Cerebellum (tissue), 5 donors: ENCODE measurements around the genes ABCA8, ABCA9, ABCA6 and MAP2K6.

DNA sequence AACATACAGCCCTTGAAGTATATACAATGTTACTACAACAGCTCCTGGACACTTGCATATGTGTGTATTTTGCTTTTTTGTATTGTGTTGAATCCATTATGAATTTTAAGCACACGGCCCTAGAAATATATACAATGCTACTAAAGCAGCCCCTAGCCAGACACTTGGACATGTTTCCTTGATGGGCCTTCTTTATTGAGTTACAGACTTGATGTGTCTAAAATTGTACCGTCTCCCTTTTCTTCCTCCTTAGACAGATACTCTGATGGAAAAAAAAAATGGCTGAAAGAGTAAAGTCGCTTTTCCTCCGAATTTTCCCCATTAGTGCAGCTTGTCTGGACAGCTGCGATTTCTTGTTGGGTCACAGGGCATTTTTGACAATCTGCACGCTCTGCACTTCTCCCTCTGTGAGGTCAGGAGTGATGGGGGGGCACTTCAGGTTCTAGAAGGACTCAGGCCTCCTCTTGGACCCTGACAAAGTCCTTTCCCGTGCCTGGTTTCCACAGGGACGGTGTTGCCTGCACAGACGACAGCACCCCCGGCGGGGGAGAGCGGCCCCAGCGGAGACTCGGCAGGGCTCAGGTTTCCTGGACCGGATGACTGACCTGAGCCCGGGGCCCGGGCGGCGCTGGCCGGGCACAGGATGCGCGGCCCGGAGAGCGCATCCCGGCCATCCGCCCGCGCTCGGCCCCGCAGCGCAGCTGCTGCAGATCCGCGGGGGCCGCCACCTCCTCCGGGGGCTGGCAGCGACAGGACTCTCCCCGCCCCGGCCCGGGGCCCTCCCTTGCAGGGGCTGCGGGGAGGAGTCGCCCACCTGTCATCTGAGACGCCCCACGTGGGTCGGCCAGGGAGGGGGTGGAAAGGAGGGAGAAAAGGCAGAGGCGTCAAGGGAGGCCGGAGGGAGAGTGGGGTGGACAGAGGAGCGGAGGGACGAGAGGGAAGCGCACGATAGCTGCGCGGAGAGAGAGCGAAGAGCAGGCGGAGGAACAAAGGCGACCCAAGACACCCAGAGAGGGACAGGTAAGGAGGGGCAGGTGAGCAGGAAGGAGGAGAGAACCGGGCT lies 776 bp upstream of the PRKAR1A start:
- PRO-cap, 3 experiments, result peak in 3 of 3 experiments; most common plus-strand start position 917 of the sequence (in 3); most common minus-strand start position 703 of the sequence (in 2)
- RAMPAGE, long total RNA, result start-site peak on the plus strand centred at position 894 of the sequence, 131 bp wide, 556 and 457 reads in 2 replicates

- PRO-cap, 3 experiments, result no peak in any of the 3 experiments
- RAMPAGE, long total RNA, result no peak
These were observed 6.2 kb downstream of the PRKAR1A start for GRCh38 chr17:68518473-68518721.

DNA sequence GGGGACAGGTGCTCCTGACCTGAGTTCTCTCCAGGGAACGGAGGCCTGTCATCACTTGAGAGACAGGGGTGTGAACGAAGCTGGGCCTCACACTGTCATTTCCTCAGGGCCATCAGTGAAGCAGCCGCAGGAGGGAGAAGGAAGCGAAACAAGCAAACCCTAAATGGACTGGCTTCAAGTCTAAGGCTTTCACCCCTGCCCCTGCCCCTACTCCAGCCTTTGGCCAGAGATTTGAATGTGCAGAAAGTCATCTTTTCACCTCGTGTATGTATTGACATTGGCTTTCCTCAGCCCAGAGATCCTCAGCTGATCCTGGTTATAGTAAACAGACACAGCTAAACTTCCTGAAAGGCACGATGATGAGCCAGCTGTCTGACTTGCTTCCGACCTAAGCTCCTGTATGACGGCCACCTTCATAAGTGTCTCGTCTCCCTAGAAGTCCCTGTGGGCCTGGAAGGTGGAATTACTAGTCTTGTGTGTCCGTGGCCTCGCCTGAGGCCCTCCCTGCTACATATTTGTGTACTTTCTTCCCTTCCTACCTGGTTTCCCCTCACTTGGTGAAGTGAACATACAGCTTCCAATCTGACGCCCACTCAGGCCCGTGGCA lies 27.9 kb downstream of the PRKAR1A start:
- PRO-cap, 3 experiments, result no peak in any of the 3 experiments
- RAMPAGE, long total RNA, result no peak

GRCh38 chr17:68543139-68543413 lies 30.8 kb downstream of the PRKAR1A start:
- PRO-cap, 3 experiments, result no peak in any of the 3 experiments
- RAMPAGE, long total RNA, result no peak

DNA sequence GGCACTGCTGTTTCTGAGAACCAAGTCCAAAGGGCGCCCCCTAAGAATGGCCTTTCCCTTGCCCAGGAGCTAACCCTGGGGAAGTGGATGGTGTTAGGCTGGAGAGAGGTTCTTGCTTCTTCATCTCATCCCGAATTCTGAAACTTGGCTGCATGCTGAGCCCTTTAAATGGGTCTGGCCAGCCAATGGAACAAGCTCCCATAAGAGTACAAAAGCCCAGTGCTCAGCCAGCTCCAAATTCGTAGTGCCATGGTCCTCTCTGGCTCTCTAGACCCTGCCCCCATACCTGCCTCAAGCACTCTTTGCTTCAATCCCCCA lies 25.3 kb downstream of the FAM20A start:
- PRO-cap, 3 experiments, result no peak in any of the 3 experiments
- RAMPAGE, long total RNA, result no peak

DNA sequence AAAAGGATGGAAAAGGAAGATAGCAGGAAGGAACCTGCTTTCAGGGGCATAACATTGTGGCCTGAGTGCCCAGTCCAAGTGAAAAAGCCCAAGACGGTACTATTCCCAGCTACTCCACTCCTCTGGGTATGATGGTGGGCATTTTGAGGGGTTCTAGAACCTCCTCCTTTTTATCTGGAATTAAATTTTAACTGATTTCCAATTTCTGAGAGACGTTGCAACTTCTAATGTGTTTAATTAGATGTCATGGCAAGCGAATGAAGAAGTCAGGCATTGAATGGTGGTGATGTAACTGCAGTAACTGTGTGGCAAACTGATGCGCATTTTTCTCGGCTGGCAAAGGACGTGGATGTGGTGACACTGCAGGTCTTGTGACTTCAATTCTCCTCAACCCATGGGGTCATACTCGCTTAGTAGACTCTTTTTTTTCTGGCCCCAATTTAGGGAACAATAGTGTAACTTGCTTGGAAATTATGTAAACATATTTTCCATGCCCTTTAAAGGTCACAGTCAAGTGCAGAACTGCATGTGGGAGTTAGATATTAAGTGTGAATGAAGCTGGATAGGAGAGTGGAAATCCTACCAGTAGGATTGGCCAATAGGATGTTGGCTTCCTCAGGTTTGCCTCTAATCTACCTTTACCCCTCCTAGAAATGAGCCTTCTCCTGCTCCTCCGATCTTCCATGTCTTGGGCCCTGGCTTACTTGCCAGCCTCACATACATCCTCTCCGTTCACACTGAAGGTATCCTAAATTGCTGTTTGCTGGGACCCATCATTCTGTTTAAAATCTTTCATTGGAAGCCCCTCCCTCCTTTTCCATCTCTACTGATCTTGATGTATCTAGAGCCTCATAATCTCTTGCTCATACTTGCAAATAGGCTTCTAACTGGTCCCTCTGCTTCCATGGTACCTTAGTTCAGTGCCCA lies 1.9 kb upstream of the FAM20A start:
- PRO-cap, 3 experiments, result no peak in any of the 3 experiments
- RAMPAGE, long total RNA, result no peak

- PRO-cap, 3 experiments, result no peak in any of the 3 experiments
- RAMPAGE, long total RNA, result no peak
These were observed at the start of gene ABCA8 for GRCh38 chr17:68955150-68955701. Gene ABCA8 (minus strand): TSS chr17:68955392.

- PRO-cap, 3 experiments, result no peak in any of the 3 experiments
- RAMPAGE, long total RNA, result no peak
These were observed at the start of gene ABCA9 for GRCh38 chr17:69060760-69061298. Gene ABCA9 (minus strand): TSS chr17:69060927.

DNA sequence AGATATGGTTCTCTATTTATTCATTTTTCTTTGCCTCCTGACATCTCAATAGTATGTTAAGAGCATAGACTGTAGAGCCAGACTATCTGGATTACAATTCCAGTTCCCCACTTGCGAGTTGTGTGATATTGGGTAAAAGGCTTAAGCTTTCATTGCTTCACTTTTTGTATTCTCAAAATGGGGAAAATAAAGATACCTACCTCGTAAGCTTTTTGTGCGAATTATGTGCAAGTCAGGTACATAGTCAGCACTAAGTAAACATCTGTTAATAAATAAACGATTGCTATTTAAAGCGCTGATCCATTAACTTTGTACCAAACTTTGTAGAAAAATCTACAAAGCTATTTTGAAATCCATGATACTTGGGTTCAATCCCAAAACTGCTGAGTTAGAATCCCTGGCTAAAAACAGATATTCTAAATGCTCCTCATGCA lies 19.7 kb downstream of the ABCA6 start:
- PRO-cap, 3 experiments, result no peak in any of the 3 experiments
- RAMPAGE, long total RNA, result no peak

DNA sequence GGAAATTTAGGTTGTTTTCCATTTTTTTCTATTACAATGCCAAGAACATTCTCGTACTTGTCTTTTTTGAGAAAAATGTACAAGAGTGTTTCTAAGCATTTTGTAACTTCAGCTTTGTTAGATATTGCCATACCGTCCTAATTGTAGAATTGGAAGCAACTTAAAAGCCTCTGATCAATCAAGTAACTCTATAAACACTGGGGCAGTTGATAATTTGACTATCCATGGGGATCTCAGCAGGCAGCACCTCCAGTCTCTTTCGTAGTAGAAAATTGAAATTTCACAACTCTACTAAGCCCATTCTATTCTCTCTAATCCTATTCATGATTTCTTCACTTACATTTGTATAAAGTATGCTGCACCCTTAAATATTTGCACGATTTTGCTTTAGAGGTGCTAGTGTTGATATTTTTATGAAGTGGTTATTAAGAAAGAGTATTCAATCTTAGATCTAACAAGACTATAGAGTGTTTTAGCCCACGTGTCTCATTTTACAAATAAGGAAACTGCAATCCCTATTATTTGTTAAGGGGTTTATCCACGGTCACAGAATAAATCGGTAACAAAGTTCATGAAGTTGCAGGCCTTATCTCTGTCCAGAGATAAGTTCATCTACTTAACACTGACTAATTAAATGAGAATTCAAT lies 11.0 kb downstream of the ABCA6 start:
- PRO-cap, 3 experiments, result no peak in any of the 3 experiments
- RAMPAGE, long total RNA, result no peak

DNA sequence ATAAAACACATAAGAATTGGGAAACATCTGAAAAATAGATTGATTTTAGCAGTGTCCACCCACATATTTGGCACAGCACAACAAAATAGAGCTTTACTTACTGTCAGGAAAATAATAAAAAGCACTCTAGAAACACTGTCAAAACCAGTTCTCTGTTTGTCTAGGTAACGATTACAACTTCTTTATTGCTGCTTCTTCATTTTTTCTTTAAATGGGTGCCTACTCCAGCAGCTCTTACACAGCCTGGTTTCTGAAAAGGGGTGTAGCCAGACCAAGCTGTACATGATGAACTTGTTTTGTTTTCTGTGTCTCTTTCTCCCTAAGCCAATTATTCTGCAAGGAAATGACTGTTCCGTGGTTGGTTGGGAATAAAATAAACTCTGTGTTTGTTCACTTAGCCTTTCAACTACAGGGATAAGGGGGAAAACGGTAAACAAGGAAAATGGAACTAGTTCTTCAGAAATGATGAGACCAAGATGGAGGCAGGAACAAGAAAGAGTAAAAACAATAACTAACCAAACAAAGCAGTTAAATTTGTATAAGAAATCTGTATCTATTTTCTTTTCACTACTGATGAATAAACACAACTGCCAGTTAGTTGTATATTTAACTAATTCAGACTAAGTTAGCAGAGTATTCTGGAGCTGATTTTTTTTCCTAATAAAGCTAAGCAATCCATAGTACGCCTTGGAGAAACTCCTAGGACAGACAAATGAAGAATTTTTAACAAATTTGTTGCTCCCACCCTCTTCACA lies at the start of gene ABCA6:
ABCA6 (minus strand) TSS at position 252 of the 755 bp plus-strand sequence.
- PRO-cap, 3 experiments, result no peak in any of the 3 experiments
- RAMPAGE, long total RNA, result no peak

- PRO-cap, 3 experiments, result peak in 3 of 3 experiments; most common plus-strand start chr17:69414725 (in 1); most common minus-strand start chr17:69414619 (in 2)
- RAMPAGE, long total RNA, result no peak
These were observed at the start of gene MAP2K6 for GRCh38 chr17:69414313-69415336. Gene MAP2K6 (plus strand): TSS chr17:69414697.

GRCh38 chr17:69452694-69453395 lies 38.3 kb downstream of the MAP2K6 start:
- PRO-cap, 3 experiments, result no peak in any of the 3 experiments
- RAMPAGE, long total RNA, result no peak

GRCh38 chr17:69486052-69486324 lies 71.5 kb downstream of the MAP2K6 start:
- PRO-cap, 3 experiments, result no peak in any of the 3 experiments
- RAMPAGE, long total RNA, result no peak

- PRO-cap, 3 experiments, result no peak in any of the 3 experiments
- RAMPAGE, long total RNA, result no peak
These were observed 174.0 kb upstream of the KCNJ16 start for GRCh38 chr17:69901019-69901446.

GRCh38 chr17:69907629-69907797 lies 167.5 kb upstream of the KCNJ16 start:
- PRO-cap, 3 experiments, result no peak in any of the 3 experiments
- RAMPAGE, long total RNA, result no peak

DNA sequence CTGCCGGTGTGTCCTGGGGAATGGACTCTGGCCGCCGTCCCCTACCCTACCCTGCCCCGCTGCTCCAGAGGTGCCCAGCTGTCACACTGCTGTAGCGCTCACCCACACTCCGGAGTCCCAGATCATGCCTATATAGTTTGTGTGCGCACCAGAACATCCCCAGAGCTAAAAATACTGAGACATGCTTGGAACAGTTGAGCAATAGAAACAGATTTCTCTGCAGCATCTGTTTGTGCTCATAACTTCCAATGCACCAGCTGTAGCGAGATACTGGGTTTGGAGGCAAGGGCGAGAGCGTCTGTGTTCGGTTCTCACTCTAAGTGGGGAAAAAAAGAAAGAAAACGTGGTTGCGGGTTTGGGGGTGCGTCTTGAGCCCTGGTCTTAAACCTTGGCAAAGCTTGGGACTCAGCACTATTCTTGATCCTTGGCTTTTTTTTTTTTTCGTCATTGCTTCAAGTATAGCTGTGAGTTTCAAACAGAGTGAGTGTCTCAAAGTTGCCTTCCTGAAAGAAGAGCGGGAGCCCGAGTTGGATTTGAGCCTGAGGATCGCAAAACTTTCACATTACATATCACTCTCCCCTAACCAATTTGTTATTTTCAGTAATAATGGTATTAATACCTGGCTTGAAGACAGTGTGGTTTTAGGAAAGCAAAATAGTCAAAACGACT lies 538 bp downstream of the KCNJ2 start:
- PRO-cap, 3 experiments, result no peak in any of the 3 experiments
- RAMPAGE, long total RNA, result no peak

DNA sequence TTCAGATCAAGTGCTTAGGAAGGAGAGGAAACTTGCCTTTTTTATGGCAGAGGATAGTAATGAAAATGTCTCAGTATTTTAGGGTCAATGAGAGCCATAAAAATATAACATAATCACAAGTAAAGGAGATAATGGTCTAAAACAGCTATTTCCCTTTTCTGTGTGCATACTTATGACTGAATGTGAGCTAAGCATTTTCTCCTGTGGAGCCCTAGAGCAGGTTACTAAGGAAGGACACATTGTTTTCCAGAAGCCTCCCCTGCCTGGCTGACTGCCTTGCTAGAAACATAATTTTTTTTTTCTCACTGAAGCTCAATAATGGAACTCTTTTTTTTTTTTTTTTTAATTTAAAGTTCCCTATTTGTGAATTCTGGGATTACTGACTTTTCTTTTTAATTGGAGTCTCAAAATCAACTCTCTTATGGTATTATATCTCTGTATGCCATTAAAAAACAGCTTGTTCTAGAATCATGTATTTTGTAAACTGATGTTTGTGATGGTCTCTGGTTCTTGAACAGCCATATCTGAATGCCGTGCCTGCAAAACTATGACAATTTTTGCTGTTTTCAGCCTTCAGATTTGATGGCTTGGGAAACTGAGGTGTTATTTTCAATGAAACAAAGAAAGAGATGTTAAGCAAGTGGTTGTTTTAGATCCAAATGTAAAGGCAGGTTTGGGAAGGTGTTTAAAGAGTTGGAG lies 8.5 kb downstream of the KCNJ2 start:
- PRO-cap, 3 experiments, result no peak in any of the 3 experiments
- RAMPAGE, long total RNA, result no peak

GRCh38 chr17:70661143-70661692 lies 491.9 kb downstream of the KCNJ2 start:
- PRO-cap, 3 experiments, result no peak in any of the 3 experiments
- RAMPAGE, long total RNA, result no peak

- PRO-cap, 3 experiments, result no peak in any of the 3 experiments
- RAMPAGE, long total RNA, result no peak
These were observed 10.2 kb upstream of the SOX9 start for GRCh38 chr17:72110528-72111074.